ENCODE measurements around the genes ANKRD53, NAGK, SPR and SFXN5.

DNA sequence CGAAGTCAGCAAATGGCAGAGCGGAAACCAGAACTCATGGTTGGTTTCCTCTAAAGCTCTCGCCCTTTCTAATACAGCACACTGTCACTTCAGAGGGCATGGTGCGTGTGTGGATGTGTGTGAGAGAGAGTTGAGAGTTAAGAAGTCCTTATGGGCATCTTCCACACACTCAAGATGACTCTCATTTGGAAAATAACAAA, 78.3 kb downstream of the TGFA start:
- PRO-cap, 2 experiments = no peak in any of the 2 experiments

- PRO-cap, 2 experiments = no peak in any of the 2 experiments
Measured at GRCh38 chr2:70523965-70524823, 29.4 kb downstream of the TGFA start.

DNA sequence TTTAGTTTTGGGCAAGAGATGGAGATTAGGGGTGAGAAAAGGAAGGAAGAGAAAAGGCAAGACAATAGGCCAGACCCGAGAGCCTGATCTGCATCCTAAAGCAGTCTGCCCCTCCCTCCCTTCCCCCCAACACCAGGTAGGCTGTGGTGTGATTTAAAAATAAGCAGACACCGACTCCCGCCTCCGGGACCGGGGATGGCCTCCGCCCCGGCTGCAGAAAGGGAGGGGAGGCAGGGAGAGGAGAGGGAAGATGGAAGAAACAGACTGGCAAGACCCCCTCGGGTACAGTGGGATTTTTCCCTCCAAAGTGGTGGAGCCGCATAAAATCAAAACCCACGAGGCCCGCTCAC, 1.0 kb downstream of the ADD2 start:
- PRO-cap, 2 experiments = no peak in any of the 2 experiments

DNA sequence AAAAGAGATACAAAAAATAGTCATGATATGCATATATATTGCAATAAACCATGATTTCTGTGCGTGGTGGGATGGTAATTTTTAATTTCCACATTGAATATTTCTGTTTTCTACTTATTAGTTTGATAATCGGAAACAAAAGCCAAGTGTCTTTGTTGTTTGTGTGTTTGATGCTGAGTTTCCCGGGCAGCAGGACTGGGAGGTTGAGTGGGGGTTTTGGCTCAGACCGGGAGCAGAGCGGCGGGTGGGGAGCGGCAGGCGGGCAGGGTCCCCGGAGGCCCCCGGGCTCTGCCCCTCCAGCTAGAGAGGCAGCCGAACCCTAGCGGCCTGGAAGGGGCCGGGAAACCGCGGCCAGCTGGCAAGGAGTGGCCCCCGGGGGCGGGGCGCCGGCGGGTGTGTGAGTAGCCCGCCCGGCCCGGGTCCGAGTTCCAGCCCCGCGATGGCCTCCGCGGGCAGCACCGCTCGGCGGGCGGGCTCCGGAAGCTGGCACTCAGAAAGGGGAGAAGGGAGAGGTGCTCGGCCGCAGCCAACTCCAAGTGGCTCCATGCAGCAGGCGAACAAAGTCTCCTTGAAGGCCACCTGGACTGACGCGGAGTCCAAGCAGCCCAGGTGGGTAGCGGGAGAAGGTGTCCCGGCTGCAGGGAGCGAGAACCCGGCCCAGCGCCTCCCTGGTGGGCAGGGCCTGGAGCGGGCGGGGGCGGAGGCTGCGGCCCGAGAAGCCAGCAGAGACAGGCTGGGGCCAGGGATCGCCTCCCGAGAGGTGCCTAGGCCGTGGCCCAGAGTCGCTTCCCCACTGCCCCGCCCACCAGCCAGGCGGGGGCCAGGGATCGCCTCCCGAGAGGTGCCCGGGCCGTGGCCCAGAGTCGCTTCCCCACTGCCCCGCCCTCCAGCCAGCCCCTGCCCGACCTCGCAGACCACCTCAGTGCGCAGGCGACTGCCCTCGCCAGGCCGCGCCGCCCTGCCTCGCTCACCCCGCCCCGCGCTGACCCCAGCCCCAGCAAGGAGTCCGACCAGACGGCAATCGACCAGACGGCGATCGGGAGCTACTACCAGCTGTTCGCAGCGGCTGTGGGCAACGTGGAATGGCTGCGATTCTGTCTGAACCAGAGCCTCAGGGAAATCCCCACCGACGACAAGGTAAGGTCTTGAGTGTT, at the start of gene ANKRD53:
ANKRD53 (plus strand) TSS at position 424 of the 1,154 bp plus-strand sequence.
- PRO-cap, 2 experiments = peak in 2 of 2 experiments; most common plus-strand start position 235 of the sequence (in 2)

DNA sequence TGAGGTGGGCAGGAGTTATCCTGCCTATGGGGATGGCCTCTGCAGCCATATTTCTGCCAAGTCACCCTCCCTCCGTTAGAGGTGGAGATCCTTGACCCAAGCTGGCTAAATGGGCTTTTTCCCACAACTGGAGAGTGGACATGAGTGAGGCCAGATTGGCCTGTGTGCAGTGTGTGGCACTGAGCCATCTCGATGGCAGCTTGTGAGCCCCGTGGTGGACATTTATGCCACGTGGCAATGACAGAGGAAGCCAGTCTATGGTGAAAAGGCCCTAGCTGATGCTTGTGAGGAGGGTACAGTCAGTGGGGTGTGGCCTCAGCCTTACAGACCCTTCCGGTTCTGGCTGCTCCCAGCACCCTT, 9.6 kb upstream of the TEX261 start:
- PRO-cap, 2 experiments = no peak in any of the 2 experiments

GRCh38 chr2:71050145-71050437, 18.4 kb upstream of the NAGK start:
- PRO-cap, 2 experiments = no peak in any of the 2 experiments

DNA sequence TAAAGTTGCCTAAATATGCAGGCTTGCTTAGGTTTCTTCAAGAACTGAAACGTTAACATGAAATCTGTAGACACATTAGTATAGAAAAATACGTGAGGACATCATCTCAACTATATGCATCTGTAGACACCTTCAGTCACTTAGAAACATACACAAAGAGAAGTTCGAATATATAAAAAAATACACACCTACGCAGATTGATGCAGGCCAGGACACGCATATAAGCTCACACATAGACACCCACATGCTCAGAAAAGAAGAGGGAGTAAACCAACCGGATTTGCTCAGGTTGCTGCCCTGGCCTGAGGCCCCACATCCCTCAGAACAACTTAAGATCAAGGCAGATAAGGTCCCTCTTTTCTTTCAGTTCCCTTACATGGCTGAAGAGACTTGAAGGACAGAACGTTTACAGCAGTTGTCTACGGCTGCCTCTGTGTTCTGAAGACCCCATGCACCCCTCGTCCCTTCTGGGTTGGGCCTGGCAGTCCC, 4.5 kb upstream of the NAGK start:
- PRO-cap, 2 experiments = no peak in any of the 2 experiments

- PRO-cap, 2 experiments = peak in 2 of 2 experiments; most common plus-strand start chr2:71068310 (in 2); most common minus-strand start chr2:71068238 (in 2)
Measured at GRCh38 chr2:71068066-71068747, at the start of gene NAGK. Gene NAGK (plus strand): TSS chr2:71068648.

DNA sequence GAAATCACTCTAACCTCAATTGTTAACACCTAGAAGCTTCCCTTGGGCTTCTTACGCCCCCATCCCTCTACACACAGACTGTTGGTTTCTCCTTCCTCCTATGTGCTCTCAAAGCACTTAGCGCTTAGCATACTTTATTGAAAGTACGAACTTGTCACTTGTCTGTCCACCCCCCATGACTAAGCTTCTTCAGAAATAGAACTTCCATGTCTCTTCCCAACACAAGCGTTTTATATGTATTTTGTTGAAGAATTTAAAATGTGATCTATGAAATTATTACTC, 471 bp downstream of the MPHOSPH10 start:
- PRO-cap, 2 experiments = no peak in any of the 2 experiments

DNA sequence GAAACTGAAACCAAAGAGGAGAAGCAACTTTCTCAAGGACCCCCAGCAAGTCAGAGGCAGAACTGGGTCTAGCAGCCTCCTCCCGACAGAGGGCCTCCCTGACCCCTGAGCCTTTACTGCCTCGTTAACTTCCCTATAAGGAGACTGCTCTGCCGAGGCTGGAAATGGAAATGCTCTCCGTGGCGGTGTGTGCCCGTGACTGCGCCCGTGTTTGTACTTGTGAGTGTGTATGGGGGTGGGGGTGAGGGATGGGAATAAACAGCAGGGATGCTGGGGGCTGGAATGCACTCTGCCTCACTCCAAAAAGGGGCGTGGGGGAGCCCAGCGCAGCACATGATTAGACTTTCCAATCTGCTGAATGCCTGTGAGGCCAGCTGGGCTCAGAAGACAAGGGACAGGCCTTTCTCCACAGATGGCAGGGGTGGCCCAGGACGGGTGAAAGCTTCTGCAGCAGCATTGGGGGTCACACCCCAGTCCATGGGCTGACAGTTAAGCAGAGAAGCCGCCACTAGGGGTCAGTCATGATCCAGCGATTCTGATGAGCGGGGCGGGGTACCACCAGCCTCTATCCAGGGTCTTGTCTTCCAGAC, 26.8 kb downstream of the MPHOSPH10 start:
- PRO-cap, 2 experiments = no peak in any of the 2 experiments

GRCh38 chr2:71545201-71545724, 78.8 kb downstream of the DYSF start:
- PRO-cap, 2 experiments = peak in 1 of 2 experiments; most common plus-strand start chr2:71545463 (in 1); most common minus-strand start chr2:71545351 (in 1)

GRCh38 chr2:71593993-71594493, 127.5 kb downstream of the DYSF start:
- PRO-cap, 2 experiments = no peak in any of the 2 experiments

DNA sequence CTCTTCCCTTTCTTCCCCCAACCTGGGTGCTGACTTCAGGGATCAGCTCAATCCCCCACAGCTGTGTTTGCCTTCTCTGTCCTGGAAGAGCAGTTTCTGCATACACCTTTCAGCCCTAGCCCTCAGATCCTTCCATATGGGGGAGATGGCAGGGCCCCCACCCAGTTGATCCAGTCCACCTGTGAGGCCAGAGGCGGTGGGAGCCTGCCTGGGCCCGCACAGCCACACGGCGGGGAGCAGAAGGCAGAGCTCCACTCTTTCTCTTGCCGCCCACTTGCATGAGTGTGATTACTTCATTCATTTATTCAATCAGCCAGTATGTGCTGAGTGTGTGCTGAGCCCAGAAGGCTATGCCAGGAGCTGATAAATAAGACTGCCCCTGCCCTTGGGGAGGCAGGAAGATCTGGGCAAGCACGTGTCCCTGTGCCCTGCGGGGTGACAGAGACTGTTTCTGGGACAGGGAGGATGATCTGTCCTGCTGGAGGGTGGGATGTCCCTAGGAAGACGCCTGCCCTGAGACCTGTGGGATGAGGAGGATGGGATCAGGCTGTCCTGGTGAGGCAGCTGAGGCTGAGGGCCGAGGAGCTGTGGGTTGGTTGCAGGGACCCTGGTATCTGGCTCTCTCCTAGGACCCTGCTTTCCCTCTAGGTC, 237.6 kb downstream of the DYSF start:
- PRO-cap, 2 experiments = no peak in any of the 2 experiments

- PRO-cap, 2 experiments = no peak in any of the 2 experiments
Measured at GRCh38 chr2:71746777-71747518, 280.4 kb downstream of the DYSF start.

- PRO-cap, 2 experiments = no peak in any of the 2 experiments
Measured at GRCh38 chr2:72148098-72148688, 531 bp upstream of the CYP26B1 start.

GRCh38 chr2:72303766-72304554, 156.3 kb upstream of the CYP26B1 start:
- PRO-cap, 2 experiments = no peak in any of the 2 experiments

DNA sequence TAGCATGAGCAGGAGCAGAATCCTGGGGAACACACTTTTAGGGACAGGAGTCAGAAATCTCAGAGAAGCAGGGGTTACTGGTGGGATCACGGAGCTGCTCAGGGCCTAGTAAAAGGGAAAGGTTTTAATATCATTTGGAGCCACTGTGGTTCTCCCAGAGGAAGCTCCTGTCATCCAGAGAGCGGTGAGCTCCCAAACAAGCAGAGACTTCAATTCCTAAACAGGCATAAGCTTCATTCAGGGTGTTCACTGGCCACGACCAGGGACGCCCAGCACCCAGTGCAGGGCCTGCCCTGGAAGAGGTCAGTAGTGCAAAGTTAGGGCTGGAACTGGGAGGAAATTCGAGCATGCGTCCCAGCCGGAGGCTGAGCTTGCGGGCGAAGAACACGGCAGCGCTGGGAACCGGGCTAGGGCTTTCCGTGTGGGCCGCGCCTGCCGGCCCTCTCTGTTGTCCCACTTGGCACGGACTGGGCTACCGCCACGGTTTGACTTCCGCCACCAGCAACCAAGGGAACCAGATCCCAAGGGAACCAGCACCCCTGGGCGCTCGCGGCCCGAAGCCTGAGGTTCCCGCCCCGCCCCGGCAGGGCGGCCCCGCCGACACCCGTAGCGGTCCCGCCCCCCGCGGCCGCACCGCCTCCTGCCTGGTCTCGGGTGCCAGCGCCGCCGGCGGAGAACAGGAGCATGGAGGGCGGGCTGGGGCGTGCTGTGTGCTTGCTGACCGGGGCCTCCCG, at the start of gene SPR:
SPR (plus strand) TSS at position 660 of the 734 bp plus-strand sequence.
- PRO-cap, 2 experiments = peak in 2 of 2 experiments; most common plus-strand start position 685 of the sequence (in 2); most common minus-strand start position 559 of the sequence (in 1)

DNA sequence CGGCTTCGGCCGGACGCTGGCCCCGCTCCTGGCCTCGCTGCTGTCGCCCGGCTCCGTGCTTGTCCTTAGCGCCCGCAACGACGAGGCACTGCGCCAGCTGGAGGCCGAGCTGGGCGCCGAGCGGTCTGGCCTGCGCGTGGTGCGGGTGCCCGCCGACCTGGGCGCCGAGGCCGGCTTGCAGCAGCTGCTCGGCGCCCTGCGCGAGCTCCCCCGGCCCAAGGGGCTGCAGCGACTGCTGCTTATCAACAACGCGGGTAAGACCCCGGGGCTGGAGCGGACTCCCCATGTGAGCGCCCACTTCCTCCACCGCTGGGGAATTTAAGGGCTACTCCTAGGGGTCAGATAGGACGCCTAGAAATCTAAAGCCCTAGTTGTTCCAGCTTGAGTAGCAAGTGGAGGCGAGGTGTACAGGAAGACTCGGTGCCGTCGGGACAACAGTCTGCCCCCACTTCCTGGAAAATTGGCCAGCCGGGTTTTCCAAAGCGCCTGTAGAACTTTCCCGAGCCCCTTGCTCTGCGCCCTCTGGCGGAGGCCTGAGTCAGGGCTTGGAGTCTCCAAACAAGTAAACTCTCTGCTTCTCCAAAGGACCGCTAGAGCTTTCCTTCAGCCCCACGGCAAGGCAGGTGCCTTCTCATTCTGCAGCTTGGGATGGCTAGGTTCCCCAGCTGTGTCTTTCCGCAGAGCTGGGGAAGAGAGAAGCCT, 426 bp downstream of the SPR start:
- PRO-cap, 2 experiments = peak in 1 of 2 experiments; most common minus-strand start position 462 of the sequence (in 1)

DNA sequence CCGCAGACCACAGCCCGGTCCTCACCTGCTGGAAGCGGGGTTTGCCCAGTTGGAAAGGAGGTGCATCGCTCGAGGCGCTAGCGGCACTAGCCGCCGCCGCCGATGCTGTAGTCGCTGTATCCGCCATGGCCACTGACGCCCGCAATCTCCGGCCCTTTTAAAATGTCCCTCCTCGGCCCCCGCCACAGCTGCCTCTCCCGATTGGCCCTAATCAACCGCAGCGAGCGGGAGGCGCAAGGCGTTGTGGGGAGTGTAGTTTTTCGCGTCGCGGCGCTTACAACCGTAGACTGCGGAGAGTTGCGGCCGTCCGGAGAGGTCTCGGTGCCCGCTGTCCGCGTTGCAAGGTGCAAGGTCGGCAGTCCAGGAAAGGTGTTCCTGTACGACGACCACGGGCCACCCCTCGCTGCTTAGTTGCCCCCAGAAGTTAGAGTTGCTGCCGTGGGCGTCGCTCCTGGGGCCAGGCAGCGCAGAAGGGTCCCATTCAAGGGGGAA, at the start of gene SFXN5:
SFXN5 (minus strand) TSS at position 134 of the 492 bp plus-strand sequence.
- PRO-cap, 2 experiments = peak in 2 of 2 experiments; most common plus-strand start position 285 of the sequence (in 2); most common minus-strand start position 131 of the sequence (in 1)

GRCh38 chr2:73716341-73717436, 20.5 kb downstream of the TPRKB start:
- PRO-cap, 2 experiments = peak in 2 of 2 experiments; most common minus-strand start chr2:73716991 (in 1)

Measured in Metastatic Liver Carcinoma in the Lung (tissue), 2 donors.